Gastrocnemius medialis (tissue), 3 donors: ENCODE data around the genes PGM3 and CYB5R4.

DNA sequence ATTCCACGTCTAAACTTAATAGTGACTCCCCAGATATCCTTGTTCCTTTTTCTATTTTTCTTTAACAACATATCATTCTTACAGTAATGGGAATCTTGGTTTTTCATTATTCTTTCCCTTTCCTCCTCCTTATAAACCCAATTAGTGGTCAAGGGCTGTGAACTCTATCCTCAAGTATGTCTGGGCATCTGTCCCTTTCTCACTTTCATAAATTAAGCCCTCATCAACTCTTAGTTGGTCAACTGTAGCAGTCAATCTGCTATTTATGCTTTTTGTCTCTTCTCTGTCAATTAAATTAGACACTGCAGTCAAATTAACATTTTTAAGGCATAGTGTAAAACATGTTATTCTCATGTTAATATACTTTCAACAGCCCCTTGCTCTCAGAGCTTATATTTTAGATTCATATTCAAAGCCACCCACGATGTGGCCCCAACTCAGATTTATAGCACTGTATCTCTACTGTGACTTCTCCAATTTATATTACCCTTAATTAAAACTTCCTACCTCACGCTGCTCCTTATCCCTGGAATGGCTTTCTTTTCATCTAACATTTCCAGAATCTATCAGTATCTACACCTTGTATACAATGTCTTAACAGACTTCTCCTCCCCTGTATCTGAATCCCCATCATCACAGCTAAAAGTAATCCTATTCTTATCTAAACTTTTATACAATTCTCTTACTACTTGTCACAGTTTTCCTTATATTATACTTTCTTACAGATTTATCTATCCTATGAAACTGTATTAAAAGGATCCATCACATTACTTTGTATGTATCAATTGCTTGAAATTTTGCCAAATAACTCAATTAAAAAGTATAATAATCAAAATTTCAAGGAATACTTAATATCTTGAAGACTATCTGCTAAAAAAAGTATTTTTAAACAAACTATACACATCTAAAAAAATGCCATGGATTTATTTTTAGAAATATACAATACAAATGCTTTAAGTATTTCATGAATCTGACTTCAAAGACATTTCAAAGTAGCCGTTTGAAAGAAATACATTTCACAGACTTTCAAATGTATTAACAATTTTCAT, 89.1 kb downstream of the IRAK1BP1 start:
- PRO-cap, result no peak
- RAMPAGE, long total RNA, 3 experiments, result no peak in any of the 3 experiments

DNA sequence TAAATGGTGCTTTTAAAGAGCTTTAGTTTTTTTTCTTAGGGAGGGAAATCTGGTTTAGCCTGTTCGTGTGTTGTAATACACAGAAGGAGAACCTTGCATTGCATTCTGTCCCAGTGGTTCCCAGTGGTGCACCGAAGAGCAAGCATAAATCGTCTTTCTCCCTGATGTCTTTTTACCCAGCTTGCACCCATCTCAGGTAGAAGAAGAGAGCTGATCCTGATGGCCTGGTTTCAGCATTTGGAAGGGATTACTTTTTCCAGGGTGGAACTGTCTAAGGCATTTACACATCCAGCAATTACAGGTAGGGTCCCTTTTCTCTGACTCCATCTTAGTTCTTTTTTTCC, 102.2 kb upstream of the PHIP start:
- PRO-cap, result no peak
- RAMPAGE, long total RNA, 3 experiments, result no peak in any of the 3 experiments

GRCh38 chr6:79596854-79597519, 34.1 kb upstream of the SH3BGRL2 start:
- PRO-cap, result no peak
- RAMPAGE, long total RNA, 3 experiments, result no peak in any of the 3 experiments

DNA sequence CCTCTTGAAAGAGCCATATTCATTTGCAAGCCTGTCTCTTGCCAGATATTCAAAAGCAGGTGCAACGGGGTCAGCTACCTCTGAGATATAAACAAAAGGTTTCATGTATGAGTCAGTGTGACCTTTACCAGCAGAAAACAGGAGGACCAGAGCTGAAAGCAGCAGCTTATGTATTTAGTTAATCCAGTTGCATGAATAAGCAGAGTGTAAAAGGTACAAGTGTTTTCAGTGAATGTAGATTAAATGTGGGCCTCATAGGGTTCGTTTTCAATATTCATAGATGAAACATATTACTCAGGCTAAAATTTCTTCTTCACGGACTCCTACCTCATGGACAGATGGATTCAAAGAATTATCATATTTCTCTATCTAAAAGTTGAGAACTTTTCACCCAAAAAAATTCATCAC, 55.9 kb downstream of the TENT5A start:
- PRO-cap, result no peak
- RAMPAGE, long total RNA, 3 experiments, result no peak in any of the 3 experiments

- PRO-cap, result bidirectional peak, plus-strand start at chr6:81751977, minus-strand start at chr6:81751805
- RAMPAGE, long total RNA, 3 experiments, result no peak in any of the 3 experiments
Measured at GRCh38 chr6:81751418-81752586, 679 bp downstream of the TENT5A start.

DNA sequence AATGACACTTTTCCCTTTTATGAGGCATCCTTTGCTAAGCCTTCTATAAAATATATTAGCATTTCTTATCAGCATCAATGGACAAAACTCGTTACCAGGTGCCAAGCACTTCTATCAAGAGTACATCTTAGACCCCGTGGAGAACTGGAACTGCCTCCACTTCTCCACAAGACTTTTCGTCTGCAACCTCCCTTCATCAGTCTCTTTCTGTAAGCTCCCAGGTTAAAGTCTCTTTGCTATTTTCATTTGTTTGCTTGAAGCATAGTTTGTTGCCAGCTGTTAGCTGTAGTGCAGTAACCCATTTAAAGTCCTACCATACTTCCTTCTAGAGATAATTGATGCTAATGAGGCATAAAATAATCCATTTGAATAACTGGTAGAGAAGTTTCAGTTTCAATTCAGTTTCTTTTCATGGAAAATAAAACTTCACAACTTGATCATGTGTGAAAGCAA, 68.3 kb upstream of the TENT5A start:
- PRO-cap, result no peak
- RAMPAGE, long total RNA, 3 experiments, result no peak in any of the 3 experiments

DNA sequence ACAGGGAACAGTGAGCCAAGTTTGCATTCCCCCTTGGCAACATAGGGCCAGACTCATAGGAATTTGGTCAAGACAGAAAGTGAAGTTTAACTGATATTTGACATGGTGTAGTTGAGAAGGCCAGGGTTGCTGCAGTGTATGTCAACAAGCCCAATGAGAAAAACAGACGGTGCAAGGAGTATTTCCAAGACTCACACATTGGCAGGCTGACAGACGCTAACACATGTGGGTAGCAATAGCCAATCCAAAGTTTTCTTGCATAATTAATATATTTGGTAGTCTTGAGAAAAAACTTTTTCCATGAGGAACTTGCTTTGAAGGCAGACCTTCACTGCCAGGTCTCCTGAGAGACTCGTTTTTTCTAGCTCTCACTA, 213.8 kb downstream of the IBTK start:
- PRO-cap, result no peak
- RAMPAGE, long total RNA, 3 experiments, result no peak in any of the 3 experiments

- PRO-cap, result no peak
- RAMPAGE, long total RNA, 3 experiments, result no peak in any of the 3 experiments
Measured at GRCh38 chr6:82066989-82067533, 180.5 kb downstream of the IBTK start.

DNA sequence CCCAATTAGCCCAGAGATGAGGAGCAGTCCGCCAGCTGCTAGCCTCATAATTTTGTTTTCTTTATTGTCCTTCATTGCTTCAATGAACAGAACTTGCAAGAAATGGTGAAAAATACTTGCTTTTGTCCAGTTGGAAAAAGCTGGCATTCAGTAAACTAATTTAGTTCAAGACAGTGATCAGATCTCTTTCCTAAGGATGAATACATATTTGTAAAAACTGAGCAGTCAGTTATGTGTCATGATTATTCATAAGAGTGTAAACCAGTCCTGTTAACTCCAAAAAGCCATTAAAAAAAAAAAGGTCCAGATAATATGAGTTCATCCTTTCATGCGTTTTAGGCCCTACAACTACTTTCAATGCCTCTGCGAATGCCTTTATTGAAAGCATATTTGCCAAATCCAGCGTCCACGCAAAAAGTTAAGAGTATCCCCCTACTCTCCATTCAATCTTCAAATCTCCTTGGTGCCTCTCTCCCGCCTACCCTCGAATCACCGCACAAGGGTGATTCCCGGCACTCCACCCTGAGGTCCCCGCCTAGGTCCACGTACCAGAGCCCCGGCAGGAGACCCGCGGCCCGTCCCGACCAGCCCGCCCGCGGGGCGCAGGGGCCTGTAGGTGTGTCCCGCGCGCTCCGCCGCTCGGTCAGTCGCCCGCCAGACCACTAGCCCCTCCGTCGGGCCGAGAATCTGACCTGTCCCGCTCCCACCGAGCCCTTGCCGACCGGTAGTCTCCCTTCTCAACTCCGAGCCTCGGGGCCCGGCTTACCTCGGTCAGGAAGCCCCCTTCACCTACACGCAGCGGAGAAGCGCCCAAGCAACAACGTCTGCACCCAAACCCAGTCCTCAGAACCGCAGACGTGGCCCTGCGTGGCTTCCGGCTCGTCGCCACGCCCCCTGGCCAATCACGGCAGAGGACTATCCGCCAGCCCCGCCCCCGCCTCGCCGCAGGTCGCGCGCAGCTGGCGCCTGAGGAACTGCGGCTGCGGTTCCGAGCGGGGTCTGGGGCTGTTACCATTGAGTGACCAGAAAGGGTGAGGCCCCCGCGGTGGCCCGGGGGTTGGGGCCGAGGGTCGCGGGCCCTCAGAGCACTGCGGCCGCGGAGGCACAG, at the start of gene PGM3:
PGM3 (minus strand) TSS at position 853 of the 1,108 bp plus-strand sequence.
- PRO-cap, result bidirectional peak, plus-strand start at position 945 of the sequence, minus-strand start at position 853 of the sequence
- RAMPAGE, long total RNA, 3 experiments, result start-site peak on the plus strand in 2 of 3 experiments, centred at positions 953 to 965 of the sequence, 81 to 212 reads per replicate; start-site peak on the minus strand in 2 of 3 experiments, centred at positions 822 to 846 of the sequence, 24 to 88 reads per replicate

DNA sequence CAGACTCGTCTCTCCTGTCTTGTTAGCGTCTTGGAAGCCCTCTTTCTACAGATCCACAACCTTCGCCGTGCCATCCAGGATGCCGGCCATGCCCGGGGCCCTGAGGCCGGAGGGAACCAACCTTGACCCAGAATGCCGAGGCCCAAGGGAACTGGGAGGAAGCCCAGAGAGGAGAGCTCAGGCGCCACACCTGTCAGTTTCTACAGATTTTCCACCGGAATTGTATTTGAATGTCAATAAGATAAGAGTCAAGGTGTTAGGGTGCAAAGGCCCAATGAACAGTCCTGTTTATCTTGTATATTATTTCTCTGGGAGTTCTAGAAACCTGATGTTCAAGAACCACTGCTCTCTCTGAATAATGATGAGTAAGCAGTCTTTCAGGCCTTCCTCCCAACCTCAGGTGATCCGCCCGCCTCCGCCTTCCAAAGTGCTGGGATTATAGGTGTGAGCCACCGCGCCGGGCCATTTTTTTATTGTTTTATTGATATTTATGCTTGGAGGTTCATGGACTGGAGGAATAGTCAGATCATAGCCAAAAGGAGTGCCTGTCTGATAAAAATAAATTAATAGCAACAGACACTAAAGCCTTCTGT, 858 bp upstream of the ME1 start:
- PRO-cap, result no peak
- RAMPAGE, long total RNA, 3 experiments, result no peak in any of the 3 experiments

DNA sequence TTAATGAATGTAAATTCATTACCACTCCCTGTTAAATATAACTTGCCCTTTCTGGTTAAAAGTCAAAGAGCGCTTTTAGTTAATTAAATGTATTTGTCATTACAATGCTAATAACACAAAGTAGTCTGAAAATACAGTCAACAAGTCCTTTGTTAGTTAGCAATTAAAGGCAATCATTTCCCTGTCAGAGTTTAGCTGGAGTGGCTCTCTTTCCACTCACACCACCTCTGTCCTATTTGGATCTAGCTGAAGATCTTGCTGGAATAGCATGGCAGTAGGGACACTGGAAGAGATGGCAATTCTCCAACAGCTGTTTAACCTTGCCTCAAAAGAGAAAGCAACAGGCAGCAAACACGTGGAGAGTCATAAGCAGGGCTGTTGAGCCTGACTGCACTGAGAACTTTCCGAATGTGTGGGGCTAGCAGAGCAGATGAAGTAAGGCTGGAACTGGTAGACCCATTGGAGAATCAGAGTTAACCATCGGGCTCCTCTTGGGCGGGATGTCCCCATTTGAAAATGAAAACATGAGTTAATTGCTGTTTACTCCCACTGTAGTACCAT, 38.1 kb upstream of the PRSS35 start:
- PRO-cap, result no peak
- RAMPAGE, long total RNA, 3 experiments, result no peak in any of the 3 experiments

DNA sequence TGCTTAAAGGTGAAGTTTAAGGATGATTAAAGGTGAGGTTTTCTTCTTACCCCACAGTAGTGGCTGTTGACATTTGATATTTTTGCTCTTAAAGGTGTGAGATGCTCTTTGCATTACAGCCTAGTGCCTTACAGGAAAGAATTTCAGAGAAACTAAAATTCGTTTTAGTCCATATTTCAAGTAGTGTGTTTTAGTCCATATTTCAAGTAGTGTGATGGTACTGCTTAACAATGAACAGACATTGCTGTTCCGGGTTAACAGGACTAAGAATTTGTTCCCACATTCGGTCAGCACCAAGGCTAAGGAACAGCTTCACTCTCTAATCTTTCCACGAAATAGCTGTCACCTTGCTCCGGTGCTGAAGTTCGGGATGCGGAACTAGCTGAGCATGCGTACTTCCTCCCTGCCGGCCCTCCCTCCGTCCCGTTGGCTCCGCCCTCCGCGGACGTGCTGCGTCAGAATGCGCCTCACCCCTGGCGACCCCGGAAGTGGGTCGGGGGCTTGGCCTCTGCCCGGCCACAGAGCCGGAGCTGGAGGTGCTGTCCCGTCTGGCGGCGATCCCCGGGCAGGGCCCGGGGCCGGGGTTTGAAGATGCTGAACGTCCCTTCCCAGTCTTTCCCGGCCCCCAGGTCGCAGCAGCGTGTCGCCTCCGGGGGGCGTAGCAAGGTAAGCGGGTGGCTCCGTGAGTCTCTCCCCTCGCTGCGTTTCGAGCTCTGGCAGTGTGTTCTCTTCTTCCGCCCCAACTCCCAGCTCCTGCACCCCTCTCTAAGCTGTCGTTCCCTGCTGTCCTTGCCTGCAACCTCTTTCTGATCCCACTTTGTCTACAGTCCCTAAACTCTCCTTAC, at the start of gene CYB5R4:
CYB5R4 (plus strand) TSS at position 498 of the 845 bp plus-strand sequence.
- PRO-cap, result bidirectional peak, plus-strand start at position 487 of the sequence, minus-strand start at position 380 of the sequence
- RAMPAGE, long total RNA, 3 experiments, result start-site peak on the plus strand in 3 of 3 experiments, centred at positions 499 to 510 of the sequence, 53 to 312 reads per replicate

DNA sequence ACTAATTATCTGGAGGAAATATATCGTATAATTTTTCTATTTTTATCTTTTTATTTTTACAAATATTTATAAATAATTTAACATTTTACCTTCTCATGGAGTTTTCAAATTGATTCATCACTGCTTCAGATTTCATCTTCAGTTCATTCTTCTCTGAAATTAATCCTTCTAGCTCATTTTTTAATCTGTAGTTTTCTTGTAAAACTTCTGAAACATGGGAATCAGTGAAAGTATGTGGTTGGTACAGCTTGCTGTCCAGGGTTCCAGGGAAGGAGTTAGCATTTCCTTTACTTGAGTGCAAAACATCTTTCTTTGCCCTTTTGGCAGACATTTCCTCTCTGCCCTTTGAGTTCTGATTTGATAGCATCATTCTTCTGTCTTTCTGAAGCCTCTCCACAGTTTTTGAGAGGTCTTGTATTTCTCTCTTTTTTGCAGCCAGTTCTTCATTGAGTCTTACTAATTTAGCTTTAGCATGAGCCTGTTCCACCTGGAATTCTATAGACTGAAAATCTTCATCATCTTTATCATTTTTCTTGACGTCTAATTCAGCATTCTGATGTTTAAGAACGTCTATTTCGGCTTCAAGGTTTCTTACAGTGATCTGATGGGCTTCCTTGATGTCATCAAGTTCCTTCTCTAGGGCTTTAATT, 74.9 kb downstream of the CEP162 start:
- PRO-cap, result no peak
- RAMPAGE, long total RNA, 3 experiments, result no peak in any of the 3 experiments

GRCh38 chr6:84163024-84163615, 64.3 kb downstream of the CEP162 start:
- PRO-cap, result no peak
- RAMPAGE, long total RNA, 3 experiments, result no peak in any of the 3 experiments

DNA sequence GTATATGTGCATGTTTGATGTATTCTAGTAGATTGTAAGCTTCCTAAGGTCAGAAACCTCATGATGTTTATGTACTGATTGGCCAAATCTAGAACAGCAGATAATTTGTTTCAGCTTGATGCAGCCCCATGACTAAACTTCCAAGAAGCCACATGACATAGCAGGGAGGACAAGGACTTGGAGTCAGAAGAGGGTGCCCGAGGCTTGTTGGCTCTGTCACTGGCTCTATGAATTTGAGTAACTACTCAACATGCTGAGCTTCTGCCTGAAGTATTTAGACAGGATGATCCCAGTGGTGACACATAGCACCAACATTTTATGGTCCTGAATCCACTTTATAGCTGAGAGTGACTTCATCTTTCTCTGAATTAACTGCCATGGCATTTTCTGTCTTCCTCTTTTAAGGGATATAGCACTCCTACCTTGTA, 13.5 kb upstream of the TBX18 start:
- PRO-cap, result no peak
- RAMPAGE, long total RNA, 3 experiments, result no peak in any of the 3 experiments

- PRO-cap, result no peak
- RAMPAGE, long total RNA, 3 experiments, result no peak in any of the 3 experiments
Measured at GRCh38 chr6:84954114-84954375, 189.6 kb upstream of the TBX18 start.

GRCh38 chr6:85389913-85390642, 59.8 kb upstream of the NT5E start:
- PRO-cap, result no peak
- RAMPAGE, long total RNA, 3 experiments, result no peak in any of the 3 experiments

- PRO-cap, result no peak
- RAMPAGE, long total RNA, 3 experiments, result no peak in any of the 3 experiments
Measured at GRCh38 chr6:85404114-85404540, 45.8 kb upstream of the NT5E start.

DNA sequence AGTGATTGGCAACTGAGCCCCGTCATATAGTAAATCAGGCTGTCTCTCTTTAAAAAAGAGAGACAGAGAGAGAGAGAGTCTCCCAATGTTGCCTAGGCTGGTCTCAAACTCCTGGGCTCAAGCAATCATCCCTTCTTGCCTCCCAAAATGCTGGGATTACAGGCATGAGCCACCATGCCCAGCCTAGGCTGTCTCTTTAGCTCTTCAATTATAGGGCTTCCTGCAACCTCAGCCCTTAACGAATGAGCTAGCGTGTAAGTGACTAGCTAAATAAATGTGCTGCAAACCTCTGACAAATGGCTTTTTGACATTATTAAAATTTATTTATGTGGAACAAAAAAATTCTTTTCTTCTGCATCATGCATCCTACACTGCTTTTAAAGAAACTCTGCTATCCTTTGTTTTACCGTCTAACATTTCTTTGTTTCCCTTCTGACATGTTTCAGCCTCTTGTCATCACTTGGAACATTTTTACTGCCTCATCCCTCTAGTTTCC, 9.2 kb downstream of the NT5E start:
- PRO-cap, result no peak
- RAMPAGE, long total RNA, 3 experiments, result no peak in any of the 3 experiments

DNA sequence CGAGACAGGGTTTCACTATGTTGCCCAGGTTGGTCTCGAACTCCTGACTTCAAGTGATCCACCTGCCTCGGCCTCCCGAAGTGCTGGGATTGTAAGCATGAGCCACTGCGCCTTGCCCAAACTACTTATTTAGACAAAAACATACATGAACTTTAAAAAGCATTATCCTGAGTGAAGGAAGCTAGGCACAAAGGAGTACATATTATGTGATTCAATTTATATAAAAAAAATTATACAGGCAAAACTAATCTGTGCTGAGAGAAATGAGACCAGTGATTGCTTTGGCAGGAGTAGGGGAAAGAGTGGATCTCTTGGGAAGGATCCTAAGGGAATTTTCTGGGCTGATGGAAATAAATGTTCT, 47.8 kb downstream of the SNX14 start:
- PRO-cap, result no peak
- RAMPAGE, long total RNA, 3 experiments, result no peak in any of the 3 experiments